Smooth muscle cell (in vitro differentiated cells): ENCODE measurements around the gene CDC42EP4.

DNA sequence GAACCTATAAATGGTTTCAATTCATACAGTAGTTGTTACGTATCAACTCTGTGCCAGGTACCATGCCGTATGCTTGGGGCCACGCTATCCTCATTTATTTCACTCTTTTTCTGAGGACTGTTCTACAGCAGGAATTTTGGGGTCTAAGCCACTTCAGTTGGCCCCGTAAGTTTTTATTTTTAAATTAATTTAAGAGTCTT is 14.0 kb downstream of the KCNJ16 start:
- RAMPAGE, long total RNA, result no peak

- RAMPAGE, long total RNA, result no peak
Measured at GRCh38 chr17:72337743-72337942, 216.8 kb downstream of the SOX9 start.

DNA sequence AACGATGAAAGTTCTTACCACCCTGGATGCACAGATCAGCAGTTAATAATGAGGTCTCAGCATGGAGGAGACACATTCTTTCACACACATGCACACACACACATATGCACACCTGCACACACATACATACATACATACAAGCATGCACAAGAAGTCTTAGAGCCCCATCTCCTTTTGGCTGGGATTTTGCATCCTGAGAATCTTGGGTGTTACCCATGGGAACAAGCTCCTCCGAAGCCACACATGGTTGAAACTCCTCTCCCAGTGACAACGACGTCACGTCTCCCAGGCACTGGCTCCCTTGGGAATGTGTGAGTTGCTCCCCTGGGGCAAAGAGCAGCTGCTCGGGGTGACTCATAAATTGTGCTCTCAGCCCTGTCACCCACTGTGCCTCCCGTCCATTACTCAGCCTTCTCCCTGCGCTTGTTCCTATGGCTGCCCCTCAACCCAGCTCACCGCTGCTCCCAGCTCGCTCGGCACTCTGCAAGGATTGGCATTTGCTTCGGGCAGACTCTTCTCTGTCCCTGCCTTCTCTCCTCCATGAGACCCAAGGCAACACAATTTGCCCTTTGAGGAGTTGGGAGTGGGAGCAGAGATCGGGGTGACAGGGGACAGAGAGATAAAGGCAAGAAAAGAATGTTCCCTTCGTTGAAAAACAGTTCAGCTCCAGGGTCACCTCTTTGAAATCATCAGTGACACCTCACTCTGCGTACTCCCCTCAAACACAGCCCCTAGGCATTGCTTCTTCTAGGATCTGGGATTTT is 344.7 kb downstream of the SOX9 start:
- RAMPAGE, long total RNA, result no peak

GRCh38 chr17:72479127-72479678 is 358.4 kb downstream of the SOX9 start:
- RAMPAGE, long total RNA, result no peak

- RAMPAGE, long total RNA, result no peak
Measured at GRCh38 chr17:72501668-72502430, 381.0 kb downstream of the SOX9 start.

- RAMPAGE, long total RNA, result no peak
Measured at GRCh38 chr17:72514705-72515329, 394.0 kb downstream of the SOX9 start.

- RAMPAGE, long total RNA, result no peak
Measured at GRCh38 chr17:72558015-72558908, 437.4 kb downstream of the SOX9 start.

DNA sequence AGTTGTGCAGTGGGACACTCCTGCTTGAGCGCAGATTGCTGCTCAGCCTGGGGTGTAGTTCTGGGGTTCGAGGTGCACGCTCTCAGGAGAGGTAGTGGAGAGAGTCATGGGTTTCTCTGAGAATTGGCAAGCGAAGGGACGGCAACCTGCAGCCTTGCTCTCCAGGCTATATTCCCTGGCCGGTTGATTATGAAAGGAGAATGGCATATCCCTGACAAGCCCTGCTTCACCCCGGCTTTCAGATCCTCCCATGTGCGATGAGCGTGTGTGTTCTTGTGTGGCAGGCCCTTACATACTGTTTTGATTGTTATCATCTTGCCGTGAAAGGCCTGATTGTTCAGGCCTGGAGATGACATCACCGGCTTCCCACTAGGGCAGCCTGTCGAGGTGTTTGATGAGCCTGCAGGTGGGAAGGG is 431.2 kb downstream of the SLC39A11 start:
- RAMPAGE, long total RNA, result no peak

- RAMPAGE, long total RNA, result no peak
Measured at GRCh38 chr17:72772037-72772713, 320.3 kb downstream of the SLC39A11 start.

DNA sequence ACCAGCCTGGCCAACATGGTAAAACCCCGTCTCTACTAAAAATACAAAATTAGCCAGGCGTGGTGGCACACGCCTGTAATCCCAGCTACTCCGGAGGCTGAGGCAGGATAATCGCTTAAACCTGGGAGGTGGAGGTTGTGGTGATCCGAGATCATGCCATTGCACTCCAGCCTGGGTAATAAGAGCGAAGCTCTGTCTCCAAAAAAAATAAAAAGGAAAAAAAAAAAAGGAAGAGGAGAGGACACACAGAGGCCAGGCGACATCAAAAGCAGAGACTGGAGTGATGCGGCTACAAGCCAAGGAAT is 190.5 kb downstream of the SLC39A11 start:
- RAMPAGE, long total RNA, result no peak

- RAMPAGE, long total RNA, result no peak
Measured at GRCh38 chr17:72982645-72983133, 109.8 kb downstream of the SLC39A11 start.

GRCh38 chr17:73168575-73169325 is 3.9 kb downstream of the SSTR2 start:
- RAMPAGE, long total RNA, result no peak

DNA sequence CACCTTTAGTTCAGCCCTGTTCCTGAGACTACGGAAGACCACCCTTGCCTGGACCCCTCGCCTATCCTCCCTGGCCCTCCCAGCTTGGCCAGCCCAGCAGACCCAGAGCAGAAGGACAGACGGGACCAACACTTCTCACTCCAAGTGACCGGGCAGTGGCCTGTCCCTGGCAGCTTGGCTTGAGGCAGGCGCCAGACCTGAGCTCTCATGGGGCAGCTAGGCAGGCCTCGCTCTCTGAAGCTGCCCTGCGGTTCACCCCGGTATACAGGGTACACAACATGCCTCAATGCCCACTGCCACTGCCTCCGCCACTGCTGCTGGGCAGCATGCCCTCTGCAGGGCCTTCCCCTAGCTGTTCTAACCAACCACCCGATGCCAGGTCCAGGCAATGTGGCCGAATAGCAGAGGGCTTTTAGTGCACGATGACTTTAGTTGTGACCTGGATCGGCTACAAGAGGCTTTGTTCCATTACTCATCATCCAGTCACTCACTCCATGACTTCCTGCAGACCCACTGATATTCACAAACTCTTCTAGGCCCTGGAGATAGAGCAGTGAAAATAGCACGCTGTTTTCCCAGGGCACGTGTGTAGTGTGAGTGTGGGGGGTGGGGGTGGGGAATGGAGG is 19.8 kb downstream of the CDC42EP4 start:
- RAMPAGE, long total RNA, result no peak

DNA sequence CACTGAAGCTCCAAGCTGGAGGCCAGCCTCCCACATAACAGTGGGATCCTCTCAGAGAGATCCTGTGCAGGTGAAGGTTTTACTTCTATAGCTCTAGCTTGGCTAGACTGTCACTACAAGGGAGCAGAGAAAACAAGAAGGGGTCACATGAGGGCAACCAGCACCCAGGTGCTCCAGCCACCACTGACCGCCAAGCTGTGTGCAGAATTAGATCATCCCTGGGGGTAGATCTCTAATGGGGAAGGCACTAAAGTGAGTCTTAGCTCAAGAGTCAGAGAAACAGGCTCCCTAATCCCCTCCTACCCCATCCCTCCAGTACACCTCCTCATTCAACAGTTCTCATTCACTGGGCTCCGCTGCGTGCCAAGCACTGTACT is 13.4 kb downstream of the CDC42EP4 start:
- RAMPAGE, long total RNA, result no peak

GRCh38 chr17:73304385-73304801 is 7.4 kb downstream of the CDC42EP4 start:
- RAMPAGE, long total RNA, result no peak

- RAMPAGE, long total RNA, result start-site peak on the minus strand at chr17:73311975-73312008, 28 and 43 reads in 2 replicates
Measured at GRCh38 chr17:73311892-73312851, at the start of gene CDC42EP4. Gene CDC42EP4, minus strand, starts transcription at chr17:73312001.

DNA sequence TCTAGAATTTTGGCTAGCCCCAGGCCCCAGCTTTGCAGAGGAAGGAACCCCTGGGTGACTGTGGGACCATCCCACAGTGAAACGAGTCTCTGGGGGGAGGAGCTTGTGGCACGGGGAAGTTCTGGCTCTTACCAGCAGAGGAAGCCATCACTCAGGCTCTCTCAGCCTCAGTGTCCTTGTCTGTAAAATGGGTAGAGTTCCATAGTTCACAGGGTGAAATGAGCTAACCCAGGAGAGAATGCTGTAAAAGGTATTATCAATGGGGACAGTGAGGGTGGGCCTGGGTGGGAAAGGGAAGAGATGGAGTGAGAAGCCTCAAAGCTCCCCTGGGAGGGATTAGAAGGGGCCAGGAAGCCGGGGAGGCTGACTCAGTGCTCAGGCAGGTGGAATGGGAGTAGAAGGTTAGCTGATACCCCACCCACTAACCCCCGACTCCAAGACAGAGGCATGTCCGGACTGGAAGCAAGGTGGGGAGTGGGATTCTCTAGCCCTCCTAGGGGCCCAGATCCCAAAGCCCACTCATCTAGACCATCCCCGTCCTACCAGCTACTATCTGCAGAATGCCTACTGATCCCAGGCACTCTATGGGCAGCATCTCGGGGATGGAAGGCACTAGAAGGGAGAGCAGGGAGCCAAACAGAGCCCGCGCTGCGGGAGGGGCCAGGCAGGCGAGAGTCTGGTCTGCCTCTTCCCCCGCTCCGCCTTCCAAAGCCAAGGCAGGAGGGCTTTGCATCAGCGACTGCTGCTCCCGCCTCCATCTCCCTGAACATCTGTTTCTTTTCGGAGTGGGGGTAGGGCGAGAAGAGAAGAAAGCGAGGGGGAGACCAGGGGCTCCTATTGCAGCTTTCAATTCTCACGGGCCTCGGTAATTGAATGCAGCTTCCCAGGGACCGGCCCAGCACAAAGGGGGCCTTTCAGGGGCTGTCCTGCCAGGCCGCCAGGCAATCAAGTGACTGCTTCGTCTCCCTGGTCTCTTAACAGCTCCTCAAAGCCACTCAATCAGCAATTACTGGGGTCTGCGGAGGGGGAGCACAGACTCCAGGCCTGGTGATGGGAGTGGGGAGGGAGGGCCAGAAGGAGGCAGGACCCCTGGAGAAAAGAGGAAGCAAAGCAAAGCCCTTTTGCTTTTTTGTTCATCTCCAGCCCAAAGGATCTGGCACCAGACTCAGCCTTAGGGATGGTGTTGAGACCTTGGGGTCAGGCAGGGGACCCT is 31.2 kb upstream of the CDC42EP4 start:
- RAMPAGE, long total RNA, result no peak

DNA sequence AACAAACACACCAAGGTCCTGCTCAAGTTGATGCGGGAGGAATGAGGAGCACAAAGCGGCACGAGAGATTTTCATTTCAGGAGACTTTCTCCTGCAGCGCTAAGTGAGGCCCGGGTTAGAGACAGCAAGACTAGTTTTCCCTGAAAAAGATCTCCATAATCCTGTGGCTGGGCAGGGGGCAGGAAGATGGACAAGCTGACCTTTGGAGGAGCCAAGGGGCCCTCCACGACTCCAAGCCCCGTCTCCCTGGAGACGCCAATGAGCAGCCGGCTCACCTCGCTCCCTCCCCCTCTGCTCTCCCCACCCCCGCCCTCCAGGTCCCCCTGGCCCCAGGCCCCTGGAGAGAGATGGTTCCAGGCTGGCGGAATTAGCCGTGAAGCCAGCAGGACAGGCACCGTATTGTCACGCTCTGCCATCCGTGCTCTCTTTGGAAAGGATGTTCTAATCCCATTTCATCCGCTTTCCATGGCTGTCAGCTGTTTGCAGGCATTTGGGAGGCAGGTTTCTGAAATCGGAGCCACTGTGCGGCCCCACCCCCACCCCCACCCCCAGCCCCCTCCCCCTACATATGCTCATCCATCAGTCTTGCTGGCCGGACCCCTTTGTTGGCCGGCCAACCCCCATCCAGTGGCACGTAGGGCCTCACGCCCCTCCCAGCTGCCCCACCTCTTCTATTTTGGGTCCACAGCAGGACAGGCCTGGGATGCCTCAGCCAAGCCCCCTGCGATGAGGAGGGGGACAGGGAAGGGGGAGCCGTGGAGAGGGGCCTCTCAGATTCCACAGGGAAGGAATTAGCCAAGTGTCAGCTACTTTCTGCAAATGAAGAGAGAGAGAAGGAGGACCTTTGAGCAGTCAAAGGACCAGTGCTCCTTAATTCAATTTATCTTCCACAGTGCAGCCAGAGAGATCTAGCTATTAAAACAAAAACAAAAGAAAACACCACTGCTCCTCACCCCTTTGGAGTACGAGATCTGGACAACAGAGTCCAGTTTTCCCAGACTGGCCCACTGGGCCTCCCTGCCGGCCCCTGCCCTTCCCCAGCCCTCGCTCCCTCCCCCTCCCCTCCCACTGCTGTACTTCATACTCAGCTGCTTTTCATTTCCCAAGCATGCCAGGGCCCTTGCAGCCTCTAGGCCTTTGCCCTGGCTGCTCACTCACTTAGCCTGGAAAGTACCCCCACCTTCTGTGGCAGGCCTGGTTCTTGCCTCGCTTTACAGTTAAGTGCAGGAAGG is 30.8 kb downstream of the SDK2 start:
- RAMPAGE, long total RNA, result no peak

DNA sequence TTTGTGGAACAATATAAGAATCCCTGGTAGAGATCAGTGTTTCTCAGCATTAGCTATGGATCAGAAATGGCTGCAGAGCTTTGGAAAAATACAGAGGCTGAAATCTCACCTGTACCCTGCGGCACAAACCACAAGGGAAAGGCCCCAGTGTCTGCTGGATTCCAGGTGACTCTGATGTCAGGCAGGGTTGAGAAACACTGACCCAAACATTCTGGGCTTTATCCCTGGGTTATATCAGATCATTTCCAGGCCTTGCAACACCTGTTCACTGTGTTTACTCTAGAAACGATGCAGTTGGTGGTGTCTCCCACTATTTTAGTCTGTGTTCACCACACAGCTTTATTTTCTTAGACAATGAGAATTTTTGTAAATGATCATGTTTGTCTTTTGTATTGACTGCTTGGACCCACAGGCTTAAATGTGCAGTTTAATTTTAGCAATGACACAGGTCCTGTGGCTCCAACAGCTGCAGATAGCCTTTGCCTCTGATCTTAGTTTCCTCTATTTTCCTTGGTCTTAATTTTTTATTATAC is 151.5 kb upstream of the SDK2 start:
- RAMPAGE, long total RNA, result no peak

- RAMPAGE, long total RNA, result no peak
Measured at GRCh38 chr17:74256256-74256455, 17.9 kb upstream of the DNAI2 start.